ENCODE measurements around the genes SPTBN4, ACTMAP and CYP2A7.

DNA sequence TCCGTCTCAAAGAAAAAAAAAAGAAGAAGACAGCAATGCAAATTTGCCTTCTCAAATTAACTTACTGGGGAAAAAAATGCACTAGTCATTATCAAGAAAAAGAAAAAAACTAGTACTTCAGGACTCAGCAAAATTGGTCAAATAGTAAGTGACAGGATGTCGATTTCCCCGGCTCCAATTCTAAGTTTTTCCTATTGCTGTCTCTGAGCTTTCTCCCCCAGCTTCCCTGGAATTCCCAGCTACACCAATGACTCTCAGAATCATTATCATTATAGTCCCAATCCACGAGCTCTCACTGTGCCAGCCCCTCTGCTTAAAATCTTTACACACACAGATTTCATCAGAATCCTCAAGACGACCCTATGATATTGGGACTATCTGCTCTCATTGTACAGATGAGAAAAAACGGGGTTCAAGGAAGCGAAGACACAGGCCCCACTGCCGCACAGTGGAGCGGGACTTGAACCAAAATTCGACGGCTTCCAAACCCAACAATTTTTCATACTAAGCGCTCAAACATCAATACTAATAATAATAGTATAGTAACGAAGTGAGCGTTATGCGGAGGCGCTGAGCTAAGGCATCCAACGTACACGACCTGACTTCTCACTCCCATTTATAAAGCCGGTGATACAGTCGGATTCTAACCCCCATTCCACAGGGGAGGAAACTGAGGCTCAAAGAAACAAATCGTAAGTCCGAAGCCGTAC, 517 bp downstream of the C19orf47 start:
- RRBS, result 4% methylated on average over 3 of the region's 23 CpGs

DNA sequence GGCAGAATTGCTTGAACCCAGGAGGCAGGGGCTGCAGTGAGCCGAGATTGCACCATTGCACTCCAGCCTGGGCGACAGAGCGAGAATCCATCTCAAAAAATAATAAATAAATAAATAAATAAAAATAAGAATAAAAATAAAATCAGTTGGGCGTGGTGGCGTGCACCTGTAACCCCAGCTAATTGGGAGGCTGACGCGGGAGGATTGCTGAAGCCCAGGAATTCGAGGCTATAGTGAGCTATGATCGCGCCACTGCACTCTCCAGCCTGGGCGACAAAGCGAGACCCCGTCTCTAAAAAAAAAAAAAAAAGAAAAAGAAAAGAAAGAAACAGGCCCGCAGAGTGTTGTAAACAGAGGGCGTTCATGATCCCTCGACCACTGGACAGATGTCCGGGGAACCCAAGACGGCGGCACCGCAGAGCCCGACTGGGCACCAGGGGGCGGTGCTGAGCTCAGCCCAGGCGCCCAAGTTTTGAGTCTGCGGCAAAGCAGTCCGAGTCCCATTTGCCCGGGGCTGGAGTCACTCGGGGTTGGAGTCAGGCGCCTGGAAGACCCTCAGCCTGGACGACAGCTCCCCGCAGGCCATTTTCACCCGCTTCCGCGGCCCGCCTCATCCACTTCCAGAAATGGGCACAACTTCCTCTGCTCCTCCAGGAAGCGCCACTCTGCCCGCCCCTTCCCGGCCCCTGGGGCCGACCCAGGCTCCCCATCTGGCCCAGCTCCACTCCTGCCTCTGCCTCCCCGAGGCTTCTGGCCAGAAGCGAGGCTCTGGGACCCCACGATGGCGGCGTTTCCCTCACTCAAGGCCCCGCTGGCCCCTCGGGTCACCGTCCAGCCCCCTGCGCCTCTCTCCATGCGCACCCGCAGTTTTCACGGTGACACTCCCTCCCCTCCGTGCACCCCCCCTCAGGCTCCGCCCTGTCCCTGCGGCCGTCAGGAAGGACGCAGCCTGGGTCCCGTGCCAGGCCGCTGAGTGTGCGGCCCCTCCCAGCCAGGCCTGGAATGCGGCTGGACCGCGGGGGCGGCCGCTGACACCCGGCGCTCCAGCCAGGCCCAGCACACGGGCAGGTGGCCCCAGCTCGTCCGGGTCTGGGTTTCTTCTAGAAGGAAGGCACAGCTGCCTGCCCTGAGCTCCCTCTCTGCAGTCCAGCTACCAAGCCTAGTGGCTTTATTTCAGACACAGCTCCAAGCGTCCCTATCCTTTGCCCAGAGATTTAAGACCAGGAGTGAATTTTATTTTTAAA, 5.0 kb downstream of the SERTAD1 start:
- RRBS, result 4% methylated on average over 13 of the region's 69 CpGs

- RRBS, result no CpG with 5 or more reads among the region's 7 CpGs
These were observed 605 bp downstream of the SERTAD3 start for GRCh38 chr19:40443656-40443804.

GRCh38 chr19:40464145-40464874, 1.2 kb downstream of the BLVRB start:
- RRBS, result no CpG with 5 or more reads among the region's 11 CpGs

GRCh38 chr19:40466788-40467513, at the start of gene SPTBN4:
TSS of gene SPTBN4 (plus strand) at chr19:40467001.
- RRBS, result 2% methylated on average over 31 of the region's 96 CpGs

DNA sequence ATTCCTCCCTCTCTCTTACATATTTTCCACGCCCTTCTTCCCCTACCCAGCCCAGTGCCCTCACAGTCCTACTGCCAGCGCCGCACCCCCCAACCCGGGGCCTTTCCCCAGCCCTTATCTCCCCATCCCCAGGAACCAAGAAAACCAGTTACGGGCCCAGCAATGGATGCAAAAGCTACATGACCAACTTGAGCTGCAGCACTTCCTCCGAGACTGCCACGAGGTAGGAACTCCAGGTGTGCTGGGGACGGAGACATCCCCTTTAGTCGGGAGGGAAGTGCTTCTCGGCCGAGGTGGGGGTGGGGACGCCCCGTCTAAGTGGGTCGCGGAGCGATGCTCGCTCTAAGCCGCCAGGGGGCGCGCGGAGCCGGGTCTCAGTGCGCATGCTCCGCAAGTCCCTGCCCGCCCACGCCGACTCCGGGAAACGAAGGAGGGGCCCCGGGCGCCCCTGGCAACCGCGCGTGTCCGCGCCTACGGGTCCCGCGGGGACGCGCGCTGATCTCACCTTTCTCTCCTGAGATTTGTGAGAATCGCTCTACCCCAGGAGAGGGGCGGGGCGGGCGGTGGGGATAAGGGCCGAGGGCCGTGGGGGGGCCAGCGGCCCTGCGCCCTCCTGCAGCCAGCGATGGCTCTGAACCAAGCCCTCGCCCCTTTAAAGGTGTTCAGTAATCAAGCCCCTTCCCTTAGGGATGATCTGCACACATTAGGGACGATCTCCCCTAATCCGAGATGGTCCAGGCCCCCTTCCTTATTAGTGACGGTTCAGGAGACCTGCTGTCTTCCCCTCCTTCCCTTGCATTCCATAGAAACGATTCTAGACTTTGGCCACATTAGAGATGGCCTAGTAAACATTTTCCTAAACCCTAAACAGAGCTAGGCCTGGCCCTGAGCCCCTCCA, 47.5 kb upstream of the SHKBP1 start:
- RRBS, result 2% methylated on average over 7 of the region's 56 CpGs

DNA sequence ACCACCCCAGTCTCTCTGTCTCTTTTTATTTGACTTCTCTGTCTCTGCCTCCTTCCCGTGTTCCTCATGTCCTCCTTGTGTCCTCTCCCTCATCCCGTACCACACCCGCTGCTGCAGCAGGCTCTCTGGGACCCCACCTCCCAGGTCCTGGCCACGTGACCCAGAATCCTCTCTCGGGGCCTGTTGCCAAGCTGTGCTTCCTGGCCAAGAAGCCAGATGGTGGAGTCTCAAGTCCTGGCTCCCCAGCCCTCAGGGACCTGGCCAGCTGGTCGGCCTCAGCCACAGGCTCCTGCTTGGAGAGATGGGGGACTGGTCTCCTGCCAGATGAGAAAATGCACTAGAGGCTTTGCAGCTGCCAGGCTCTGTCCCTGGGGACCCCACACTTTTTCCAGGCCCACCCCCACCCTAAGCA, 34.5 kb upstream of the SHKBP1 start:
- RRBS, result no CpG with 5 or more reads among the region's 6 CpGs

DNA sequence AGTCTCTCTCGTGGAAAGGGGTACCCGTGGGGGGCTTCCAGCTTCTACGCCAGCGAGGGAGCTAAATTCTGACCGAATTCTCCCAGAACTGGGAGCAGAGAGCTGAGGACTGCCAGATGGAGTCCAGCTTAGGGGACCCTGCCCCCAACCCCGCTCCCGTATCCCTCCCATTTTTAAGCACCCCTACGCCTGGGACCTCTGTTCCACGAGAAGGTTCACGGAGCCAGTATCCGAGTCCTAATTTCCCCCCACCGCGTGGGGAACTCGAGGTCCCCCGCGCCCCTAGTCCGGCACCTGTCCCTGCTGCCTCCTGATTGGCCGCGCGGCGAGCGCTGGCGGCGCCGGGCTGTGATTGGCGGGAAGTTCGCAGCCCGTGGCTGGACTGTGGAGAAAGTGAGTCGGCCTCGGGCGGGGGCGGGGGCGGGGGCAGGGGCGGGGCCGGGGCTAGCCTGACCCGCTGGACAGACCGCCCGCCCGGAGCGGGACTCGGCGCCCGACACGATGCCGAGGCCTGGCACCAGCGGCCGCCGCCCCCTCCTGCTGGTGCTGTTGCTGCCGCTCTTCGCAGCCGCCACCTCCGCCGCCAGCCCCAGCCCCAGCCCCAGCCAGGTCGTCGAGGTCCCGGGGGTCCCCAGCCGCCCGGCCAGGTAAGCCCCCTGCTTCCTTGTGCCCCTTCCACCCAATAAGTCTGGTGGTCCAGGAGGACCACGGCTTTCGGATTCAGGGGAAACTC, 4.3 kb upstream of the LTBP4 start:
- RRBS, result 3% methylated on average over 14 of the region's 60 CpGs

DNA sequence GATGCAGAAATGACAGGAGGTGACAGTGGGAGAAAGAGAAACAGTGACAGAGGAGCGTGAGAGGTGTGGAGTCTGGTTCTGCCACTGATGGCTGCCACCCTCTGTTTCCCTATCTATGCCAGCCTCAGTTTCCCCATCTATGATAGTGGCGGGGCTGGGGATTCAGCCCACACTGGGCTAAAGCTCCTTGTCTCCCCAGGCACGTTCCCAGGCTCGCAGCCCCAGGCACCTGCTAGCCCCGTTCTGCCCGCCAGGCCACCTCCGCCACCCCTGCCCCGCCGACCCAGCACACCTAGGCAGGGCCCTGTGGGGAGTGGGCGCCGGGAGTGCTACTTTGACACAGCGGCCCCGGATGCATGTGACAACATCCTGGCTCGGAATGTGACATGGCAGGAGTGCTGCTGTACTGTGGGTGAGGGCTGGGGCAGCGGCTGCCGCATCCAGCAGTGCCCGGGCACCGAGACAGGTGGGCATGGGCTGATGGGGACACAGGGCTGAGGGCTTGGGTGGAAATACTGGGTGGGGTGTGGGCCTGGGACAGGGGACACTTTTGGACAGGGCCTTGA, 21.1 kb downstream of the LTBP4 start:
- RRBS, result 87% methylated on average over 5 of the region's 18 CpGs

DNA sequence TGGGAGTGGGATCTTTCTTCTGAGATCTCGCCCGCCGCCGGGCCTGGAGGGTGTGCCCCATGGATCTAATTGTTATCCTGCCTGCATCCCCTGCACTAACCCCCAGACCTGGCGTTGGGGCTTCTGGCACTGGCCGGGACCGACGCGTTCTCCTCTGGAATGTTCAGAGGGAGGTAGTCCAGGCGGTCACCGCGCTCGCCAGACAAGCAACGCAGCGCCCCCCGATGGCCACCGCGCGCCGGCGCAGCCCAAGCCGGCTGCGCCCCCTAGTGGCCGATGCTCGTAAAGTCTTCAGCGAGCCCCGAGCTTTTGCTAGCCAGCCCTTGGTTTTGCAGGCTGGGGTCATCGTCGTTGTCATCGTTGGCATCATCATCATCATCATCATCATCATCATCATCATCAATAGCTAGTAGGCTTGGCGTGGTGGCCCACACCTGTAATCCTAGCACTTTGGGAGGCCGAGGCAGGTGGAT, 33.3 kb downstream of the LTBP4 start:
- RRBS, result 1% methylated on average over 13 of the region's 32 CpGs

DNA sequence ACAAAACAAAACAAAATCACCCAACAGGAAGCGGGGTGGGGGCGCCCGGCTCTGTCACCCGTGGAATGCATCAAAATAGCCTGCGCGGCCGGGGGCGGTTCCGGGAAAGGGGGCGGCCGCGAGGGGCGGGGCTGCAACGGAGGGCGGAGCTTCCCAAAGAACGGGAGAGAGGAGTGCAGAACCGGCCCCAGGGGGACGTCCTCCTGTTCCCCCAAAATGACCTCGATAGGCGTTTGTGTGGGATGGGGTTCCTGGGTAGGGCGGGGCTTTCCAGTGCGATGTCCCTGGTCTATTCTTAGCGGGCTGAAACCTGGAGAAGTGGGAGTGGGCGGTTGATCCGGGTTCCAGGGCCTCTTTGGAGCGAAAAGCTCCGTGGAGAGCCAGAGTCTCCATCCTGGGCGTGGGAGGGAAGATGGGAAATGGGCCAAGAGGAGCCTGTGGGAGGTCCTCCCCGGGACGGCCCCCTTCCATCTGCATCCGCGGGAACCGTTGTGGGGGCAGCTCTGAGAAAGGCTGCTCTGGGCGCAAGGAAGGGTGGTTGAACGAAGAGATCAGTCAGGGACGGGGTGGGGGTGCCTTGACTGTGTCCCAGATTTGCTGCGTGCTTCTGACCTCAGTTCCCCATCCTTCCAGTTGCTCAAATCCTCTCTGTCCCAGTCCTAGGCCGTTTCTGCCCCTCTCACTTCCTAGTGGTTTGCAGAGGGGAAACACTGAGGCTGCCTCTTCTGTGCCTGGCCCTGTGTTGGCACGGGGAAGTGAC, 27.0 kb downstream of the NUMBL start:
- RRBS, result 3% methylated on average over 13 of the region's 39 CpGs

DNA sequence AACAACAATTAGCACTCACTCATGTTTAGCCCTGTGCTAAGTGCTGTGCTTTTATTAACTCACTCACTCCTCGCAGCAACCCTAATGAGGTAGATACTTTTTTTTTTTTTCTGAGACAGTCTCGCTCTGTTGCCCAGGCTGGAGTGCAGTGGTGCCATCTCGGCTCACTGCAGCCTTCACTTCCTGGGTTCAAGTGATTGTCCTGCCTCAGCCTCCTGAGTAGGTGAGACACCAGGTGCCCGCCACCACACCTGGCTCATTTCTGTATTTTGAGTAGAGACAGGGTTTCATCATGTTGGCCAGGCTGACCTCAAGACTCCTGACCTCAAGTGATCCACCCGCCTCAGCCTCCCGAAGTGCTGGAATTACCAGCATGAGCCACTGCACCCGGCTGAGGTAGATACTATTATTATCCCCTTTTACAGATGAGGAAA, 2.5 kb downstream of the ITPKC start:
- RRBS, result no CpG with 5 or more reads among the region's 7 CpGs

GRCh38 chr19:40745281-40745738, 5.0 kb downstream of the ACTMAP start:
- RRBS, result no CpG with 5 or more reads among the region's 7 CpGs

GRCh38 chr19:40750035-40750784, at the start of gene ACTMAP:
TSS of gene ACTMAP (minus strand) at chr19:40750477.
- RRBS, result 2% methylated on average over 14 of the region's 38 CpGs

- RRBS, result 2% methylated on average over 17 of the region's 26 CpGs
These were observed 246 bp upstream of the SNRPA start for GRCh38 chr19:40750785-40751129.

- RRBS, result no CpG with 5 or more reads among the region's 2 CpGs
These were observed 5.5 kb downstream of the EGLN2 start for GRCh38 chr19:40804451-40804884.

GRCh38 chr19:40804954-40806190, 6.4 kb downstream of the EGLN2 start:
- RRBS, result 73% methylated on average over 3 of the region's 11 CpGs

DNA sequence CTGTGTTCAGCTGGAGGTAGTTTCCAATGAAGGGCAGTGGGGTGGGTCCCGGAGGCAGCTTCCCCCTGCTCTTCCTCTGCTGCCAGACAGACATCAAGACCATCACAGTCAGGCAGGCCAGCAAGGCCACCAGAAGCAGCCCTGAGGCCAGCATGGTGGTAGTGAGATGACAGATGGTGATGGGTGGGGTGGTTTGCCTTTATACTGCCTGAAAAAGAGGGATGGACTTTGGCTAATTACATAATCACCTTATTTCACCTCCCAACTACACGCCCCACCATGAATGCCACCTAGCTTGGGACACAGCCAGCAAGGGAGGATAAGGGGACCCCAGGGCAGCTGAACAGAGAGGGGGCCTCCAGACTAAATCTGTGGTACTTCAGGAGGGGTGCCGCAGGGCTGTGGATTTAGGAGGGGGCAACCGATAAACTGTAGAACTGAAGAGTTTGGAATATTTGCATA, at the start of gene CYP2A7:
CYP2A7 (minus strand) TSS at position 175 of the 462 bp plus-strand sequence.
- RRBS, result no CpG with 5 or more reads among the region's 4 CpGs

DNA sequence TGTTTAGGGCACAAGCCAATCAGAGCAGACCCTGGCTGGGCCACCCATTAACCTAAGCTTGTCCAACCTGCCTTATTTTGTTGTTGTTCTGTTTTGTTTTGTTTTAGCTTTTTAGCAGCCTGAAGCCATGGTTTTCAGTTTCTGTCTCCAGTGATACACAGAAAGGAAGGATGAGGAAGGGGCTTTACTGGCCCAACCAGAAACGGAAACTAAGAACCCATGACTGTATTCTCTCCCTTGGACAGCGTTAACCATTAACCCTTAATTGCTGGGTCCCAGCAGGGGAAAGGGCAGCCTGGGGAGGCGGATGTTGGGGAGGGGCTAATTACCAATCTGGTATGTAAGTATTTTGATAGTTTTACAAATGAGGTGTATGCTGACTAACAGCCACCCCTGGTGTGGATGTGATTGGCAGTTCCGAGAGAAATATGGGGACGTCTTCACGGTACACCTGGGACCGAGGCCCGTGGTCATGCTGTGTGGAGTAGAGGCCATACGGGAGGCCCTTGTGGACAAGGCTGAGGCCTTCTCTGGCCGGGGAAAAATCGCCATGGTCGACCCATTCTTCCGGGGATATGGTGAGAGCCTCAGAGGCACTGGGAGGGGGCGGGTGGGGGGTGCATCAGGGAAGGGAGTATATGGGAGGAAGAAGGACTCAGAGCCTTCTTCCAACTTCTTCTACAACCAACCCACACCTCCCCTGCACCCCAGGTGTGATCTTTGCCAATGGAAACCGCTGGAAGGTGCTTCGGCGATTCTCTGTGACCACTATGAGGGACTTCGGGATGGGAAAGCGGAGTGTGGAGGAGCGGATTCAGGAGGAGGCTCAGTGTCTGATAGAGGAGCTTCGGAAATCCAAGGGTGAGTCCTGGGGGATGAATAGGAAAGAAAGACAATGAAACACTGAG, 12.8 kb downstream of the CYP2B6 start:
- RRBS, result no CpG with 5 or more reads among the region's 21 CpGs

- RRBS, result no CpG with 5 or more reads among the region's 14 CpGs
These were observed 25.4 kb upstream of the CYP2S1 start for GRCh38 chr19:41167500-41168086.